ENCODE data around the gene AKR1E2.

GRCh38 chr10:3473188-3473614 is 300.6 kb upstream of the PITRM1 start:
- PRO-cap, 2 experiments, result no peak in any of the 2 experiments

GRCh38 chr10:3486255-3486794 is 298.7 kb downstream of the KLF6 start:
- PRO-cap, 2 experiments, result peak in 1 of 2 experiments; most common plus-strand start chr10:3486592 (in 1); most common minus-strand start chr10:3486483 (in 1)

- PRO-cap, 2 experiments, result no peak in any of the 2 experiments
Measured at GRCh38 chr10:3525882-3526347, 259.1 kb downstream of the KLF6 start.

- PRO-cap, 2 experiments, result no peak in any of the 2 experiments
Measured at GRCh38 chr10:3667998-3669115, 116.7 kb downstream of the KLF6 start.

- PRO-cap, 2 experiments, result no peak in any of the 2 experiments
Measured at GRCh38 chr10:3761223-3761639, 23.8 kb downstream of the KLF6 start.

- PRO-cap, 2 experiments, result no peak in any of the 2 experiments
Measured at GRCh38 chr10:3766000-3766467, 19.0 kb downstream of the KLF6 start.

- PRO-cap, 2 experiments, result no peak in any of the 2 experiments
Measured at GRCh38 chr10:3803687-3804872, 19.1 kb upstream of the KLF6 start.

DNA sequence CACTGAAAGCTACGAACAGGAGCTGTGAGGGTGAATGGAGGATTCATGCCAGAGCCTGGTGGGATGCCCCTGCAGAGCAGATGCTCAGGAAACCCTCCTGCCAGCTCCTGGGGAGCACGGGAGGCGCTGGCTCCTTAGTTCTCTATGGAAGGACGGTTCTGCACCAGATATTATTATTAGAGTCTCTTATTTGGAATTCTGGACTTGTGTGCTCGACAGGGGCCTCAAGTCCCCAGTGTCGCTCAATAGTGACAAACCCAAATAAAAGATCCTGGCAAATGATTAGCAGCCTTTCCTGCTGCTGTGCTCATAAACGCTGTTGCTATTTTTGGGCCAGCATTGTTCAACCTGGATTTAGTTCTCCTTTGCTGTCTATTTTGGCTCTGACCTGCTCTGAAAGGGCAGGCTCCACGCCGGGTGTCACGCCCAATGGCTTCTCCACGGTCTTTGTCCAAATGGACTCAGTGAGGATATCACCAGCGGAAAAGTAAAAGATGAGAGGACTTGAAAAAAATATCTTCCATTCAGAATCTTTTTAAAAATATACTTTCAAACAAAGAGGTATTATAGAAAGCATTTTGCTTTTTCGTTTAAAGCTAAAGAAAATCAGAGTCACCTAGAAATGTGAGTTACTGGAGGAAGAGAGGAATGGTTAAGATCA is 23.1 kb upstream of the KLF6 start:
- PRO-cap, 2 experiments, result peak in 1 of 2 experiments; most common minus-strand start position 144 of the sequence (in 1)

DNA sequence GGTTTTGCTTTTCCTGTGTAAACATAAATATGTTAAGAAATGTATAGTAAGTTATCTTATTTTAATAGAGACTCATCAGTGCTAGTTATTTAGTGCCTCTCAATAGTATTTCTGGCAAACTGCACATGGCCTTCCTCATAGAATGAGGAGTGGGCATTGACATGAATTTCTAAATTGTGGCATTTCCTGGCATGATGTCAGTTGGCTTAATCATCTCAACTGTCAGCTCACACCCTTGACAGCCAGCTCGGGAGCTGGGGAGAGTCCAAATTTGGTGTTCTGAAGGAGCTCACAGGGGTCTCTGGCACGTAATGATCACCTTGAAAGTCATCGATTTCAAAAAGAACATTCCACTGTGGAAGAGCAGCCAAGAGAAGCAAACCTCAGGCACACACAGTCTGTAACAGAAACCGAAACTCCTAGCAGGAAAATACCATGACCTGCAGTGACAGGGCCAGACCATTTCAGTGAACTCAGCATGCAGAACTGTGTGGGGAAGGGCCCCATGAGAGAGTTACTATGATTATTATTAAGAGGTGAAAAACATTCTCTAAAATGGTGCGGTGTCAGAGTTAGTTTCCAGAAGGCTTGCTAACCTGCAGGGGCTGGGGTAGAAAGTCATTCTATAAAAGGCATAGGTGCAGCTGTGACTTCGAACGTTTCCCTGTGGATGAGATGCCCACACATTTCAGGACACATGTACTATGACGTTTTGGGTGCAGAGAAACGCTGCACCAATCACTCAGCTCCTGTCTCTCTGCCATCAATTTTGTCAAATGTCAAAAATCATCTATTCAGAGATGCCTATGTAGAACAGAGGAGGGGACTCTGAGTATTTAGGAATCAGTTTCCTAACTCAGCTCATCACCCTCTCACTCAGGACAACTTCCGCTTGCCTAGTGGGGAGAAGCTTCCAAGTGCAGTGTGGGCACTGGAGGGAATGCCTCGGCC is 26.4 kb upstream of the KLF6 start:
- PRO-cap, 2 experiments, result peak in 1 of 2 experiments; most common plus-strand start position 467 of the sequence (in 1); most common minus-strand start position 421 of the sequence (in 1)

- PRO-cap, 2 experiments, result no peak in any of the 2 experiments
Measured at GRCh38 chr10:3813940-3814492, 29.0 kb upstream of the KLF6 start.

DNA sequence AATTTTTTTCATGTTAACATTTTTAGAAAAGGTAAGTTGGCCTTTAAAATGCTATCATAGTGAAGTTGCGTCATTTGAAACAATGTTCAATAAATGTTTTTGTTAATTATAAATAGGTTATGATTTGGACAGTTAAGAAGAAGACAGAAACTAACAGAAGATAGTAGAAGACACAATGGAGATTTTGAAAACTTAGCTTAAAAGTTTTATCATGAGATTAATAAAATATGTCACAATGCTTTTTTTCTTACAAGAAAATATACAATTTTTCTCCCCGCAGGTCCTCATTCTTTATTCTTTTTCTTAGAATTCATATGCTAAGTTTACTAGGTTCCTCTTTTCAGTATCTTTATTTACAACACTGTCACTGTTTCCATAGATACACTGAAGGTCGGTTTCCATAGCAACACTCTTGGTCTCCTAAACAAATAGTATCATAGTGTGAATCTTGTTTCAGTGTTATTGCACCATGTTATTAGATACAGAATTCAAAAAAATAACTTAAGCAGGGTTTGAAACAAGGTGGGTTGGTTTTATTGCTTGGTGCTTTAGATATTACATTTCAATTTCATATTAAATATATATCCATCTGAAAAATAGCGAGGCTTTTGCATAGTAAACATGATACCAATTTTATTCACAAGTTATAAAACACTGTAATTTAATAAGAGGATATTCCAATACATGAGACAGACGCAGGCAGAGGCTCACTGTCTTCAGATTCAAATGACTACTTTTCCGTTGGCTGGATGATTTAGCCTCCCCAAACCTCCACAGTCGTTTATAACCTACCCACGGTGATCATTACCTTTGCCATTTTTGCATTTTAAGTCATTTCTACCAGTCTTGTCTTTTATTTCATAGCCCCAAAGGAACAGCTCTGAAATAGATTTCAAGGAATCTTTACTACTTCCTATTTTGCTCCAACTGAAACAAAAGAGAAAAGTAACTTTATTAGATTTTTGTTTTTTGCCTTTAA is 88.8 kb upstream of the KLF6 start:
- PRO-cap, 2 experiments, result no peak in any of the 2 experiments

- PRO-cap, 2 experiments, result no peak in any of the 2 experiments
Measured at GRCh38 chr10:3904461-3904849, 119.4 kb upstream of the KLF6 start.

DNA sequence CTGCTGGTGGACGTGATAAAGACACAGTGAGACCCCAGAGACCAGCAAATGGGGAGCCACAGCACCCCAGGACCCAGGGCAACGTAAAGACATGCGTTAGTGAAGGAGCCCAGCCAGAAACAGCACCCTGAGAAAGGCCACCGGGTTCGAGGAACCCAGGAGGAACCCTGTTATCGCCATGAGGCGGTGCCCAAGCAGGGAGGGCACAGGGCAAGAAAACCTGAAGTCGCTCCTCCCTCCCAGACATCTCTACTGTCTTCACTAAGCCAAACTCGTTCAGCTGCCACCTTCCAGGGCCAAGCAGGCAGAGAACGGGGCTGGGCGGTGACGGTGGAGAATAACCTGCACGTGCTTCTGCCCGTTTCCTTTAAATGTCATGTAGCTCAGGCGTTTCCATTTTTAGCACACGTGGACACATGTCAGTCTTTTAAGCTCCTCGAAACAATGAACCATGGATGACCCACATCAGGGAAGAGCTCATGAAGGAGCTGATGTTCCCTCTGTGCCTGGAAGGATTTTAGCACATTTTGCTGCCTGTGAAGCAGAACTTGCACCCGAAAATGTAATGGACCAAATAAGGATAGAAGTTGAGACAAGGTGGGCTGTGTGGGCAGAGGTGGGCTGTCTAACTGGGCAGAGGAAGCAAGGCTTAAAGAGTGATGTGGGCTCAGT is 124.3 kb upstream of the KLF6 start:
- PRO-cap, 2 experiments, result no peak in any of the 2 experiments

DNA sequence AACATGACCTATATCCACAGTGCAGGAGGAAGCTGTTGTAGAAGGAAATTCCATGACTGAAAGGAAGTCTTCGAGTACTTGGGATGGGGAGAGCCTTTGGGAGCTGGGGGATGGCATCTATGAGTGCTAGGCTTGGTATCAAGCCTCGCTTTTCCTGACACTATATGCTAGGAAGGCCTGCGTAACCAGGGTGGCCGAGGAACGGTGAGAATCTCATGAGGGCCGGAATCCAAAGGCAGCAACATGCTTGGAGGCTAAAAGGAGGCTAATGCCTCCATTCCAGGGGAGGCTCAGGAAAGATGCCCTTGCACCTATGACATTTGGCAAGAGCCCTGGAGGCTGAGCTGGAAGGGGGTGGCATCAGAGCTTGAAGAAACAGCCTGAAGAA is 144.7 kb upstream of the KLF6 start:
- PRO-cap, 2 experiments, result no peak in any of the 2 experiments

DNA sequence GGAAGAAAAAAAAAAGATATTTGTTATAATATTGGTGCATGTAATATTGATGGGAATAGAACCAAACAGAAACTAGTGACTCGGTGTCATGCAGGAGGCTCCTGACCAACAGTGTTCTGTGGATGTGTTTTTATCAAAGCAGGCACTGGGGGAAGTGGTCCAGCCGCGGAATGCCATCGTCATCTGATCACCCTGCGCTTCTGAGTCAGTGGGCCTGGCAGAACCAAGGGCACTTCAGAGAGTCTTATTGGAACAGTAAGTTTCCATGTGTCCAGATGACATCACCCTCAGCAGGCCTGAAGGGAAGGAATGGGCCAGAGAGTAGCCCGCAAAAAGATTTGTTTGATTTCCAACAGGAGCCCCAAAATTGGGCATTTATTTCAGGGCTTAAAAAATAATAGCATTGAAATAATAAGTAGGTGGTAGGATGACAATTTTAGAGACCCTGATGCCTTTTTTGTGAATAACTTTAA is 509.5 kb upstream of the AKR1E2 start:
- PRO-cap, 2 experiments, result no peak in any of the 2 experiments

- PRO-cap, 2 experiments, result no peak in any of the 2 experiments
Measured at GRCh38 chr10:4353701-4354840, 471.9 kb upstream of the AKR1E2 start.

DNA sequence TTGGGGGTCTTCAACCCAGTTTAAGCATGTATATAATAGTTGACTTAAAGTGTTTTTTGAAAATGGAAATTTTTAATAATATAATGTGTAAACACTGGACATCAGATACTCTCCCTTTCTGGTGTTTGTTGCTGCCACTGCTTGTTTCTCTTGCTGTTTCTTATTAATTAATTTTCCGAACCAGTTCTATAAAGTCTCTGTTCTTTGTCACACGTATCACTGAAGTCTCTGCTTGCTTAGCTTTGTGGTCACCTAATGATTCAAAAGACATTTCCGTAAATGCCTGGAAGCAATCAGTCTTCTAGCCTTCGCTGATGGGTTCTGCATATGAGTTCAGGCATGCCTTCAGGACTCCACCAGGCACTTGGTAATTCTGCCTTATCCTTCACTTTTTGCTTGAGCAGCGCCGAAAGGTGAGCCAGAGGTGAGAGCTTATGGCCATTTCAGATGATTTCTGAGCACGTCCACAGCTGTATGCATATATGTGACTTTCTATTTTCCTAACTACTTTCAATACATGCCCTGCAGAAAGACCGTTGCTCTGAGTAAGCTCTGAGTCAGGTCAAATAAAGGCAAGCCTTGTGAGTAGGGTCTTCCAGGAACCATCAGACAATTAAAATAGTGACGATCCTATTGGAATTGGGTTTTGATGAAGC is 154.6 kb upstream of the AKR1E2 start:
- PRO-cap, 2 experiments, result no peak in any of the 2 experiments

- PRO-cap, 2 experiments, result no peak in any of the 2 experiments
Measured at GRCh38 chr10:4688641-4688963, 137.4 kb upstream of the AKR1E2 start.

DNA sequence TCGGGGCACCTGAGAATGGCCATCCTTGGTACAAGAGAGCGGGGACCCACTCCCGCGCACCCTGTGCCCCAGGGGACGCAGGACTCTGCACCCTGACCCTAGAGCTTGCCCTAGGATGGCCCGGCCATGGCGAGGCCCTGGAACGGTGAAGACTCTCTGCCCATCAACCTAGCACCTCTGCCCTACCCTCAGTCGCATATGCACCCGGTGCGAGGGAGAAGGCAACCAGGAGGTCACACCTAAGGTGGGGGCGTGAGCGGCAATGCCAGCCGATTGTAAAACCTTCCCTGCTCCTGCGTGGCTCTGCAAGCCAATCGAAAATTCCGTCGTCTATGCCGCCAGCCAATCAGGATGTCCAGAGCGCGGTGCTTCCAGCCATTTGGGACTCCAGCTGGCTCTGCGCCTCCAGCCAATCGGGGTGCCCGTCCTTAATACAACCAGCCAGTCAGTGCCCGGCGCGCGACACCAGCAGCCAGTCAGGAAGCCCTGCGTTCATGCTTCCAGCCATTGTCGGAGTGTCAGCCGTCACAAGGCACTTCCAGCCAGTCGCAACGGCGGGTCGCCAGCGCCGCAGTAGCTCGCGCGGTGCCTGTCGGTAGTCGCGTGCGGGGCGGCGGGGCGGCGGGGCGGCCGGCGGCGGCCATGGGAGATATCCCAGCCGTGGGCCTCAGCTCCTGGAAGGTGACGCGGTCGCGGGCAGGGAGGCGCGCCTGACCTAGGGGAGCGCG is at the start of gene AKR1E2:
TSS of gene AKR1E2 (plus strand) at position 525 of the 728 bp plus-strand sequence.
- PRO-cap, 2 experiments, result peak in 2 of 2 experiments; most common plus-strand start position 545 of the sequence (in 2)

DNA sequence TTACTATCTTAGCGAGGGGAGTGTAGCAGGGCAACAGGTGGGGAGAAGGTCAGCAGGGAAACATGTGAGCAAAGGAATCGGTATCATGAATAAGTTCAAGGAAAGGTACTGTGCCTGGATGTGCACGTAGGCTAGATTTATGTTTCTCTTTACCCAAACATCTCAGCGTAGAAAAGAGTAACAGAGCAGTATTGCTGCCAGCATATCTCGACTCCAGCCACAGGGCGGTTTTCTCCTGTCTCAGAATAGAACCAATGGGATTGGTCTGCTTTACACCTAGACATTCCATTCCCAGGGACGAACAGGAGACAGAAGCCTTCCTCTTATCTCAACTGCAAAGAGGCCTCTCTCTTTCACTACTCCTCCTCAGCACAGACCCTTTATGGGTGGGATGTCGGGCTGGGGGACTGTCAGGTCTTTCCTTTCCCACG is 60.1 kb upstream of the AKR1C1 start:
- PRO-cap, 2 experiments, result no peak in any of the 2 experiments

Data from Colon Carcinoma Metastatic in the Brain (tissue), 2 donors.